Metastatic Liver Carcinoma in the Adrenal Gland (tissue), 2 donors: ENCODE results near the genes BCL7B and RFC2.

- PRO-cap, 2 experiments = no peak in any of the 2 experiments
These were observed 2.6 kb downstream of the FZD9 start for GRCh38 chr7:73436110-73436552.

DNA sequence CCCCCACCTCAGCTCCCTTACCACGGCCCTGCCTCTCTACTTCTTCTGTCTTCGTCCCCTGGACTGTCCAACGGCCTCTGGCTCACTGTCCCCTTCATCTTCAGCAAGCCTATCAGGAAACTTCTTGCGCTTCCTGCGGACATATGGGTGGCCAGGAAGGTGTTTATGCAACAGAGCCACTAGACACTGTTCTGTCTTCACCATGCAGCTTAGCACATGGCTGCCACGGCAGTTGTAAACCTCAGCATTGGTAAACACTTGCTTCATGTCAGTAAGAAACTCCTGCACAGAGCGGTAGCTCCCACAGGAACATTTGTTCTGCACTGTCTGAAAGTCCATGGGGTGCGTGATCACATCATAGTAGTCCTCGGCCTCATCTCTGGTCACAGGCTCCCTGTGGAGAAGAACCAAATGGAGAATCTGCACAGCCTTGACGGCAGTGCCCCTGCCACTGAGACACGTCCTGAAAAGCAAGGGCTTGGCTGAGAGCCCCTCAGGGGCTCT, 8.6 kb downstream of the FZD9 start:
- PRO-cap, 2 experiments = no peak in any of the 2 experiments

DNA sequence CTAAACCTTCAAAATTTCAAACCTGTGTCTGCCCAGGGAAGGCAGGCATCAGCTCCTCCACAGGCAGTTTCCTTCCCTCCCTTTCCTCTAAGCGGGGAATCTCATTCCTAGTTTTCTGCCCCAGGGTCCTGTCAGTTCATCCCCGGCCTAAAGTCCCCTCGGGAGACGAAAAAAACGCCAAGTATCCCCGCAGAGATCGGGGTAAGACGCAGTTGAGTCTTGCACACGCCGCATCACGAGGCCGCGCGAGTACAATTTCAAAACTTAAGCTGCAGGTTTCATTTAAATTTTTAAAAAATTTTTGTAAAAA, 998 bp downstream of the BAZ1B start:
- PRO-cap, 2 experiments = no peak in any of the 2 experiments

- PRO-cap, 2 experiments = peak in 2 of 2 experiments; most common plus-strand start chr7:73557374 (in 2); most common minus-strand start chr7:73557670 (in 2)
These were observed at the start of gene BCL7B for GRCh38 chr7:73557290-73558302. BCL7B (minus strand) TSS chr7:73557690.

GRCh38 chr7:73572740-73573411, 5.5 kb downstream of the TBL2 start:
- PRO-cap, 2 experiments = no peak in any of the 2 experiments

GRCh38 chr7:73601189-73601498, 22.8 kb upstream of the TBL2 start:
- PRO-cap, 2 experiments = no peak in any of the 2 experiments

- PRO-cap, 2 experiments = peak in 1 of 2 experiments; most common minus-strand start chr7:73614600 (in 1)
These were observed 9.9 kb downstream of the MLXIPL start for GRCh38 chr7:73614348-73614894.

GRCh38 chr7:73697292-73697810, 14.0 kb downstream of the BUD23 start:
- PRO-cap, 2 experiments = no peak in any of the 2 experiments

DNA sequence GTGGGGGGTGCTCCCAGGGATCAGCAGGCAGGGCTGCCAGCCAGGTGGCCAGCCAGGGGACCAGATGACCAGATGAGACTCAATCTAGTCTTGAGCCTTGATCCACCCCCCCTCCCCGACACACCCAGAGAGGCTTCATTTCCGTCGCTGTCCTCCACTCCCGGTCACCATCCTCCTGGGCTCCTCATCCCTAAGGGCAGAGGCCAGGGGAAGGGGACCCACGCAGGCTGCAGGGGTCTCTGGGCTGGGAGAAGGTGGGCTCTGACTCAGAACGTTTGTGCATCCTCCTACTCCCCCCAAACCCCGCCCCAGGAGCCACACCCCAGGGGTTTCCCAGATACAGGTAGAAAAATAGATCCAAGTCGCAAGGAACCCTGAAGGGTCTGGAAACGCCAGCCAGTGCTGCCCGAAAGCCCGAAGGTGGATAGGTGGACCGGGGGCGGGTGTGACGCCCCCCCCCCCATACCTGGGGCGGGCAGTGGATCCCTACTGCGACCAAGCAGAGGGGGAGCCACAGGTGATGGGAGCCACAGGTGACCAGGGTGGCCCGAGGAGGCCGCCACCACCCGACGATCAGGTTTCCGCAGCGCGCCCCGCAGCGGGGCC, 855 bp downstream of the STX1A start:
- PRO-cap, 2 experiments = no peak in any of the 2 experiments

DNA sequence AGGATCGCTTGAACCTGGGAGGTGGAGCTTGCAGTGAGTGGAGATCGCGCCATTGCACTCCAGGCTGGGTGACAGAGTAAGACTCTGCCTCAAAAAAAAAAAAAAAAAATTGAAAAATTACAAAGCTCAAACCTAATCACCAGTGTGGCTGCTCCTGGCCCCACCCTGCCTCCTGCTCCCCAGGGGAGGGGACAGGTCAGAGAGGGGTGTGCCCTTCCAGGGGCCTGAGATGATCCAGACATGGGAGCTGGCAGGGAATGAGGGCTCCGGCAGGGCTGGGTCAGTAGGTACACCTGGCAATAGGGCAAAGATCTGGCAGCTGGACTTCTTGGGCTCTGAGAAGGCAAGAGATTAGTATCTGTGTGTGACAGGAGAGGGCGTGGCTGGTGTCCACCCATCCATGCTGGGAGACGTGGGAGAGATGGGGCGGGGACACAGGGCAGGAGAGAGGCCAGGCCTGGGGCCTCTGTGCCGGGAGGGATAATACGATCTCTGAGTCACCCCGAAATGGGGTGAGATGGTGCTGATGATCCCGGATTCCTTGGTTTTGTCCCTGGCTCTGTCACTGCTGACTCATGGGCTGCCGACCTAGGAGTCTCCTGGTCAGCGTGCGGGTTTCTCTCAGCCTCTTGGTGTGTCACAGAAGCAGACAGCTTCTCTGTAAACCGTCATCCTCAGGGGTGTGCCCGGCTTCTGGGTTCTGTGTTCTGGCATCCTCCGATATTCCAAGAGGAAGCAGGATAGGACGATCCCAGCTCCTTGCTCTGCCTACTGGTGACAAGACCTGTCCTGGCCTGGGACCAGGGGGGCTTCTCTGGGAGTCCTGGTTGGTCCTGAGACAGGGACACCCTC, 8.3 kb upstream of the CLDN4 start:
- PRO-cap, 2 experiments = no peak in any of the 2 experiments

- PRO-cap, 2 experiments = no peak in any of the 2 experiments
These were observed 3.0 kb upstream of the CLDN4 start for GRCh38 chr7:73827335-73828627.

GRCh38 chr7:73893624-73893895, 32.6 kb downstream of the TMEM270 start:
- PRO-cap, 2 experiments = no peak in any of the 2 experiments

DNA sequence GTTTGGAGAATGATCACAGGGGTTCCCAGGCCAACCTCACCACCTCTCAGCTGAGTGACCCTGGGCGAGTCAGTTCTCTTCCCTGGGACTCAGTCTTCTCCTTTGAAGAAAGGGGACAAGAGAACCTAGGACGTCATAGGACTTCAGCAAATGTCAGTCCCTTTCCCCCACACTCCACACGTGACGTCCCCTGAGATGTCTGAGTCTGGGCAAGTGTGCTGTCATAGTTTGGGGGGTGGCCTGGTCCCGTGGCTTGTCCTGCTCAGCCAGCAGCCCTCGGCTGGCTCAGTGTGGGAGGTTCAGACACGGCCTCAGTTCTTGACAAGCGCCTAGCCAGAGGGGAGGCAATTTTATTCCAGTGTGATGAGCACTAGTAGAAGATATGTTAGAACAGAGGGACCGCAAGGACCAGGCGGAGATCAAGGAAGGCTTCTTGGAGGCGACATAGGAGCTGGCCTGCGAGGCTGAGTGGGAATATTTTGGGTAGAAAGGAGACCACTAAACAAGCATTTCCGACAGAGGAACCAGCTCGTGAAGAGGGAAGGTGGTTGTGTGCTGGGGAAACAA, 43.2 kb upstream of the ELN start:
- PRO-cap, 2 experiments = no peak in any of the 2 experiments

DNA sequence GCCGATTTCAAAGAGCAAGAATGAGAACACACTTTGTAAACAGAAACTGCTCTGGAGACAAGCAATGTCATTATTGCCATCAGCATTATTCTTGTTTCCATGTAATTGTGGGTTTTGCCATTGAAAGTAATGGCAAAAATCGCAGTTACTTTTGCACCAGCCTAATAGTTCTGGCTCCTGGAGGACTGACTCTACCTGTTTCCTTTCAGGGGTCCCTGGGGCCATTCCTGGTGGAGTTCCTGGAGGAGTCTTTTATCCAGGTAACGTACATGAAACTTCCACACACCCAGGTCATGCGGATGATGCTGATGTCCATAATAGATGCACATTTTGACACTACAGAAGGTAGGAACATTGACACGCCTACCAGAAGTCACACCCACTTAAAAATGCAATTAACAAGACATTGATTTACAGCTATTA, 7.2 kb downstream of the ELN start:
- PRO-cap, 2 experiments = no peak in any of the 2 experiments

GRCh38 chr7:74068543-74069855, 14.6 kb upstream of the LIMK1 start:
- PRO-cap, 2 experiments = no peak in any of the 2 experiments

- PRO-cap, 2 experiments = no peak in any of the 2 experiments
These were observed 5.1 kb downstream of the EIF4H start for GRCh38 chr7:74179063-74179781.

- PRO-cap, 2 experiments = no peak in any of the 2 experiments
These were observed 13.1 kb upstream of the LAT2 start for GRCh38 chr7:74196745-74197059.

DNA sequence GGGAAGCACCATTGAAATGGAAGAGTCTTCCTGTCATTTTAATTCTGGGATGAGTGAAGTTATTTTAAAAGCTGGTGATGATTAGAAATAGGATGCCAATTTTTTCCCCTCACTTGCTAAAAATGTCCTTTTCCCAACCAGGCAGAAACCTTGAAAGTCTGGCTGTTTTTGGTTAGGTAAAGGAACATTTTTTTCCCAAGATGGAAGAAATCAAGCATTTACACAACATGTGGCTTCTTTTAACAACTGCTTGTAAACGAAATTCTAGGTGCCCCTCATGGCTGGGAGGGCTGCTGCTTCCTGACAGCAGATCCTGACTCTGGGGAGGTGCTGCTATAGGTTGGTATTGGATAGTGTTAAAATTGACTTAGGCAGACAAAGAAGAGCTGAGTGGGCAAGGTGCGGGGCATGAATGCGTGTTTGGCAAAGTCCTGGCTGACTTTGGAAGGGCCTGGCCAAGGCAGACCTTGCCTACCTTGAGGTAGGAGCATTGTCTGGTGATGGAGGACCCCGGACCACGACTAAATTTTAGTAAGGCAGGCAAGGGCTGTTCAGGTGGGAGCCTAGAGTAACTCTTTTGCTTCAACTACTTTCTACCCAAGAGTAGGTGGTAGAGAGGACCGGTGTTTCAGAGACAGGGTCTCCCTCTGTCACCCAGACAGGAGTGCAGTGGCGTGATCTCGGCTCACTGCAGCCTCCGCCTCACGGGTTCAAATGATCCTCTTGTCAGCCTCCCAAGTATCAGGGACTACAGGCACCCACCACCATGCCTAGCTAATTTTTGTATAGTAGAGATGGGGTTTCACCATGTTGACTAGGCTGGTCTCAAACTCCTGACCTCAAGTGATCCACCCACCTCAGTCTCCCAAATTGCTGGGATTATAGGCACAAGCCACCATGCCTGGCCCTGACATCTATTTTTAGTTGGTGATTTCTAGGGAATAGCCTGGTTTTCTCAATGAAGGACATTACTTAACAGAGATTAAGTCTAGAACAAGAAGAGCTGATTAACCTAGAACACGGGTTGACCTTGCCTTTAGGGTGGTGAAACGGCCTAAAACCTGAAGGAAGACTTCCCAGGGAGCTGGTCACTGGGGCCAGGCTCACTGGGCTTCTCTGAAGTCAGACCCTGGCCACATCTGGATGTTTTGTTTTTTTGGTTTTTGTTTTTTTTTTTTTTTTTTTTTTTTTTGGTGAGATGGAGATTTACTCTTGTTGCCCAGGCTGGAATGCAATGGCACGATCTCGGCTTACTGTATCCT, 12.2 kb upstream of the LAT2 start:
- PRO-cap, 2 experiments = no peak in any of the 2 experiments

DNA sequence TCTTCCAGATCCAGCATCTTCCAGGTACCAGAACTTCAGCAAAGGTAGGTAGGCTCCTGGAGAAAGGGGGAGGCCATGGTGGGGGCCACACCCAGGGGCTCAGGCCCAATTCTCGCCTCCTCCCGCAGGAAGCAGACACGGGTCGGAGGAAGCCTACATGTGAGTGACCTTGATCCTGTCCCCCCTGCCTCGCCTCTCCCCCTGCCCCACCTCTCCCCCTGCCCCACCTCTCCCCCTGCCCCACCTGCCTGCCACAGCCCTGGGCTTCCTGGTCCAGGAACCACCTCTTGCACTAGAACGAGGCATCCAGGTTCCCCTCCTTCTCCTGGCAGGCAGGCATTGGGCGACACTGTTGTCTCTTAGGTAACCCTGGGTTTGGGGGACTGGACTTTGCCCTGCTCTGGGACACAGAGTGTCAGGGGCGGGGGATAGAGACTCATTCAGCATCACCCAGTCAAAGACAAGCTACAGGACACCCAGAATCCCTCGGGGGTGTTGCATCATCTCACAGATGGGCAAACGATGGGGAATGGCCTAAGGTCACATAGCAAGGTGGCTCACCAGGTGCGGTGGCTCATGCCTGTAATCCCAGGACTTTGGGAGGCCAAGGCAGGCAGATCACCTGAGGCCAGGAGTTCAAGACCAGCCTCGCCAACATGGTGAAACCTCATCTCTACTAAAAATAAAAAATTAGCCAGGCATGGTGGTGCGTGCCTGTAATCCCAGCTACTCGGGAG, 10.9 kb downstream of the LAT2 start:
- PRO-cap, 2 experiments = no peak in any of the 2 experiments

DNA sequence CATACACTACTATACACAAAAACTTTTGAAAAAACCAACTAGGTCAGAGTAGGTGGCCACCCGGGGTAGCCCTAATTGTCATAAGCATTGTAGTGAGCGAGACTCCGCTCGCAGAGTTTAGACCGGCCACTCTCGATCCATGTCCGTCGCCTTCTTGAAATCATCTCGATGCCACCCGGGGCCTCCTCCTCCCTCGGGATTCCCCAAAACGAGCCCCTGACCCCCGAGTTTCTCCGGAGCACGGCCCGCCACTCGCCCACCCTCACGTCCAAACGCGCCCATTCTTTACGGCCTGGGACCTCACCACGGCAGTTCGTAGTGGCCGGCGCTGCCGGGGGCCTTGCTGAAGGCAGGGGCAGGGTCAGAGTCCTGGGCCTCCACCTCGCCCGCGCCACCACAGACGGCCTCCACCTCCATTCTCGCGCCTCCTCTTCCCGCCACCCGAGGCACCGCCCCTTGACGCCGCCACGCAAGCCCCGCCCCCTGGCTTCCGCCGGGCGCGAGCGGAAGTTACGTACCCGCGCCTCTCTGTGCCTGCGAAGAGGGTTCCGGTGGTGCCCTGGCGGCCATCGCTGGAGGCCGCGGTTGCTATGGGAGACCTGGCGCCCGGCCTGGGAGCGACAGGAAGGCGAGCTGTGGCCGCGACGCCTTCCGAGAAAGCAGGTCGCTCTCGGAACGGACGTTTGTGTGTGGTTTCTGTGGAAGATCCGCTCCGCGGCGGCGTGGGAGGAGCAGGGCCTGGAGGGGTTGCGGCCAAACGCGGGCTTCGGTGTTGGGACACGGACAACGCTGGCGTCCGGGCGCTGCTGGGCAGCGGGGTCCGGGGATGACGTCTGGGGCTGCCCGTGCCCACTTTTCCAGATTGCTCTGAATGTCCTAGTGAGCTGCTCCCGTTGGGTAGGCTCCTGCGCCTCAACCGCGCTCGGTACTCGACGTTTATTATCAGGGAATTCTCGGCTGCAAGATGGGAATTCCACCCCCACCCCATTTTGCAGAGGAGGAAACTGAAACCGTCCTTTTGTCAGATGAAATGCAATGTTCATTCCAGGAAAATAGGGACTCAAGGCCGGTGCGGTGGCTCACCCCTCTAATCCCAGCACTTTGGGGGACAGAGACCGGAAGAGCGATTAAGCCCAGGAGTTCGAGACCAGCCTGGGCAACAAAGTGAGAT, at the start of gene RFC2:
RFC2 (minus strand) TSS at position 433 of the 1,171 bp plus-strand sequence.
- PRO-cap, 2 experiments = peak in 2 of 2 experiments; most common plus-strand start position 539 of the sequence (in 2); most common minus-strand start position 431 of the sequence (in 2)